Airway epithelial cell (primary cell): ENCODE measurements around the genes RAD52 and CACNA1C.

- RAMPAGE, long total RNA = no peak
Measured at GRCh38 chr12:909601-910256, 39.8 kb downstream of the RAD52 start.

DNA sequence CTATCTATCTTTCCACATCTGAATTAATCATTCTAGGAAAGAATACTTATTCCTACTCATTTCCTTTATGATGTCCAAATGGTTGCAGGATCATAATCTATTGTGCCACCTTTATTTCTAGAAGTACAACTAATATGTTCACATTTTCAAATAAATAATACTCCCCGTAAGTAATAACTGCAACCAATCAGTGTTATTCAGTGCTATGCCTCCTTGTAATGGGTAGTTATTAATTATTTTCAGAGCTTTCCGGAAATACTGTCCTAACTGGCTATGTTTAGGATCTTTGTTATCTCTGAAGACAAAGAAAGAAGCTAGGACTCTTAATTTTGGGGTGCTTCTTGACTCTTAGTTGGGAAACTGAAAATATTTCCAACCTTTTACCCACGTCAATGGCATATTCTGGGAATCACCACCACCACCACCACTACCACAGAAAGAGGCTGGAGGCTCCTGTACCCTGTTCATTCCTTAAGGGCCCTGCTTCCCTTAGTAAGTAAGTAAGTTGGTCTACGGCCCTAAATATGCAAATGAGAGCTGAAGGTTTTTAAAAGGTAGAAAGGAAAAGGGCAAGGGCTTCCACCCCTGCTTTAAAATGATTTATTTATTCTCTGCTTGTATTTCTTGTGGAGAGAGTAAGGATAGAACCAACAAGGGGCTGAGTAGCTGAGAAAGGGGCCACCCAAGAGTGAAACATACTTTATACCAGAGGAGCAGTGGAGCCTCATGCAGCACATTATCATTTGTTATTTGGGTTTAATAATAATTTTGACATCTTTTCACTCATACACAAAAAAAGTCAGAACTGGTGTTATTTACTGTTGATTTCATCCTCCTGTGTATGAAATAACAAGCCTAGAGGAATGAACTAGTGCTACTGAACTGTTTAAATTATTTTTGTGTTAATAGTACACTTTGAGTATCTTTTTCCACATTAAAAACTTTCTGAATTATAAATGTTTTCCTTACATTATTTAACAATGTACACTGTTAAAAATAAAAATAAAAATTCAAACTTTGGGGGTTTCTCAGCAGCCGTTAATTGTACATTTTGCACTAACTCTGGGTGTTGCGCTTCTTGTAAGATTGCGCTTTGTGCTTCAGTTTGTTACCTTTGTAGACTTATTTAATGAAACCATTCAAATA lies 38.8 kb downstream of the RAD52 start:
- RAMPAGE, long total RNA = no peak

GRCh38 chr12:949048-950041 lies at the start of gene RAD52:
Gene RAD52, minus strand, starts transcription at chr12:949694.
- RAMPAGE, long total RNA = no peak

- RAMPAGE, long total RNA = no peak
Measured at GRCh38 chr12:1347999-1348269, 246.4 kb downstream of the FBXL14 start.

- RAMPAGE, long total RNA = no peak
Measured at GRCh38 chr12:1593625-1593832, 852 bp downstream of the FBXL14 start.

- RAMPAGE, long total RNA = no peak
Measured at GRCh38 chr12:1593833-1593898, 715 bp downstream of the FBXL14 start.

- RAMPAGE, long total RNA = no peak
Measured at GRCh38 chr12:1629279-1629541, 179 bp downstream of the WNT5B start.

DNA sequence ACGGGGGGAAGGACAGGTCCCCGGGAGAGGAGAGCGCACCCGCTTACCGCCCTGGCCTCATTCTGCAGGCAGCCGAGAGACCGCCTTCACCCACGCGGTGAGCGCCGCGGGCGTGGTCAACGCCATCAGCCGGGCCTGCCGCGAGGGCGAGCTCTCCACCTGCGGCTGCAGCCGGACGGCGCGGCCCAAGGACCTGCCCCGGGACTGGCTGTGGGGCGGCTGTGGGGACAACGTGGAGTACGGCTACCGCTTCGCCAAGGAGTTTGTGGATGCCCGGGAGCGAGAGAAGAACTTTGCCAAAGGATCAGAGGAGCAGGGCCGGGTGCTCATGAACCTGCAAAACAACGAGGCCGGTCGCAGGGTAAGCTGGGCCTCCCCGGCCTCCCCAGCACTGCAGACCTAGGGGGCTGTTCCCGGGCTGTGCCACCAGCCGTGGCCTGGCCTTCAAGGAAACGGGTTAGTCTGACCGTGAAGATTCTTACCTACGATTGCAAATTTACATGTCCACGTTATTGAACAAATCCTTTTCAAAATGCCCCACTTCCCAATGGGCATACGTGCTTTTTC lies 10.7 kb downstream of the WNT5B start:
- RAMPAGE, long total RNA = no peak

DNA sequence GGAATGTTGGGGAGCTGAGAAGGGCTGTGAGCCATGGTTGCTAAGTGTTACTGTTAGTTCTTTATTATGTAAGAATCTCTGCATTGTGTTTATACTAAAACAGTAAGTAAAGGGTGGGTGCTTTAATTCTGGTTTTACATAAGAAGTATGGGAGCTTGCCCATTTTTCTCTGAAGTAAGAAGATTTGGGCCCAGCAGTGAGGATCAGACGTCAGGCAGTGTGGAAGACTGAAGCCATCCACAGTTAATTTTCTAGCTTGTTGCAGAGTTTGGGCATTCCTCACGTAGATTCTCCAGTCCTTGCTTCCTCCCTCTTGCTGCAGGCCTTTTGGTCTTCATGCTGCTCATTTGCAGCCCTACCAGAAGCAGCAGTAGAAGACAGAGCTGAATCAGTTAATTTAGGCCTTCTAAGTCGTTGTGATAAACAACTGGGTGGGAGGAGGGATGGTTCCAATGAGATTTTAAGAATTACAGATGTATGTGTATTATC lies 21.4 kb downstream of the WNT5B start:
- RAMPAGE, long total RNA = no peak

DNA sequence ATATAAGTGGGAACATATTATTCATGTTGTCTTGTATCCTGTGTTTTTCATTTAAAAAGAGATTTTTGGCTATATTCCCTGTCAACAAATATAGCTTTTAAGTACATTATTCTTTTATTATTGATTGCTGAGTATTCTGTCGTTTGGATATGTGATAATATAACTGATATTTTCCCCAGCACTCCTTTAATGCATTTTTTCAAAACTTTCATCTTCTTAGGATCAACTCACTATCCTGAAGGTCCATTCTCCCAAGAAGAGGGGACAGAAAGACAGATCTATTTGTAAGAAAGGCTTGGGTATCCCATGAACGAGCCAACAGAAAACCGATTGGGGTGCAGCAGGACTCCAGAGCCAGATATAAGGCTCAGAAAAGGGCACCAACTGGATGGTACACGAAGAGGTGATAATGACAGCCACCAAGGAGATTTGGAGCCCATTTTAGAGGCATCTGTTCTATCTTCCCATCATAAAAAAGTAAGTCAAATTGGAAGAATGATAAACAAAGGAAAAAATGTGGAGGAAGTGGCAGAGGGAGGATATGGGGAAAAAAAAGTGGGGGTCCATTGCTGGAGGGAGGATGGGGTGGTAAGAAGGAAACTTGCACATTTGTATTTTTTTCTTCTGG lies 63.3 kb downstream of the ADIPOR2 start:
- RAMPAGE, long total RNA = no peak

DNA sequence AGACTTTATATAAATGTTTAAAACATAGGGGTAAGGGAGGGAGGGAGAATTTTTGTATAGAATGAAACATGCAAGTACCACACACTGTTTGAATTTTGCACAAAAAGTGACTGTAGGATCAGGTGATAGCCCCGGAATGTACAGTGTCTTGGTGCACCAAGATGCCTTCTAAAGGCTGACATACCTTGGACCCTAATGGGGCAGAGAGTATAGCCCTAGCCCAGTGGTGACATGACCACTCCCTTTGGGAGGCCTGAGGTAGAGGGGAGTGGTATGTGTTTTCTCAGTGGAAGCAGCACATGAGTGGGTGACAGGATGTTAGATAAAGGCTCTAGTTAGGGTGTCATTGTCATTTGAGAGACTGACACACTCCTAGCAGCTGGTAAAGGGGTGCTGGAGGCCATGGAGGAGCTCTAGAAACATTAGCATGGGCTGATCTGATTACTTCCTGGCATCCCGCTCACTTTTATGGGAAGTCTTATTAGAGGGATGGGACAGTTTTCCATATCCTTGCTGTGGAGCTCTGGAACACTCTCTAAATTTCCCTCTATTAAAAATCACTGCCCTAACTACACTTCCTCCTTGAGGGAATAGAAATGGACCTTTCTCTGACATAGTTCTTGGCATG lies 33.7 kb upstream of the LRTM2 start:
- RAMPAGE, long total RNA = no peak

- RAMPAGE, long total RNA = no peak
Measured at GRCh38 chr12:1936228-1937513, 18.2 kb upstream of the CACNA2D4 start.

DNA sequence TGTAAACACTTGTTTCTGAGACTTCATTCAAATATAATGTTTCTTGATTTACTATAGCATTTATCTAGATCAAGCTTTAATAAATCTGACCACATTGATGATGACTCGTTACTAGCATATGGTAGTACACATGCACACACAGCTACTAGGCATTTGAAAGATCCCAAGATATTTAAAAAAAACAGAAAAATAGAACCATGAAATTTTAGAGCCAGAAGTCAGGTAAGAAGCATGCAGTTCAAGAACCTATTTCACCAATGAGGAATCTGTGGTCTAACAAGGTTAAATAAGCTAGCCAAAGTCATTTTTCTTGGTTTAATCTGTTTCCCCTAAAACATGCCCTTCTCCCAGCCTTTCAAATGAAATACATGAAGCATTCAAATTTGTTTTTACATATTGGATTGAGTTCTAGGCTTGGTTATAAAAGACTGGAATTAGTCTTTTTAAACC lies 31.9 kb downstream of the DCP1B start:
- RAMPAGE, long total RNA = no peak

DNA sequence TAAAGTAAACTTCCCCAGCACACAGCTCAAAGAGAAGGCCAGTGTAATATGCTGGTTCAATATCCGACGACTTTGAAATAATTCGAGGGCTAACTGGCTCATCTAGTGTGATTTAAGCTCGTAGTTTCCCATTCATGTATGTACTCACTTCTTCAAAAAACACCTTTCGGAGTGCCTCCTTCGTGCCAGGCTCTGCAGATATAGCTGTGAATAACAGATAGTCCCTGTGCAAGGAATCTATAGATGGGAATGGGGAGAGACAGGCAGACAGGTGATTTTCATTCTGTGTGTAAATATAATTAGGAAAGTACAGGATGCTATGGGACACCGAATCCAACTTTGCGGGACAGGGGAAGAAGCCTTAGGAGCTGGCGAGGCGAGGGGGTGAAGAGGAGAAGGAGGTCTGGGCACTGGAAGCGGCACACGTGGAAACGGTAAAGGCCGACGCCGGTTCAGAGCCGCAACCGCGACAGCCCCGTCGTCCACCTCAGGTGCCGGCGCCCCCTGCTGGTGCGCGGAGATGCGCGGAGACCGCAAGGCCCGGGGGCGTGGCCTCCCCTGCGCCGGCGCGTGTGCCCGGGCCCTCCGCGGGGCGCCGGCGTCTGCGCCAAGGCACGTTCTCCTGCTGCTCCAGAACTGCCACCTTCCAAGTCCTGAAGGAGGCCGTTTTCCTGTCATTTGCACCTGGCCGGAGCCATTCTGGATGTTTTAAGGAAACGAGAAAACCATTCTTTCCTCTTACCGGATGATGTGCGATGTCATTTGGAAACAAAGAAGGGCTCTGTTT lies 18.0 kb upstream of the CACNA1C start:
- RAMPAGE, long total RNA = no peak

- RAMPAGE, long total RNA = no peak
Measured at GRCh38 chr12:2051998-2052914, 531 bp upstream of the CACNA1C start.

- RAMPAGE, long total RNA = no peak
Measured at GRCh38 chr12:2052915-2053700, at the start of gene CACNA1C. Gene CACNA1C, plus strand, starts transcription at chr12:2052987.

- RAMPAGE, long total RNA = no peak
Measured at GRCh38 chr12:2053701-2054703, 1.2 kb downstream of the CACNA1C start.

- RAMPAGE, long total RNA = no peak
Measured at GRCh38 chr12:2084361-2085050, 31.7 kb downstream of the CACNA1C start.

DNA sequence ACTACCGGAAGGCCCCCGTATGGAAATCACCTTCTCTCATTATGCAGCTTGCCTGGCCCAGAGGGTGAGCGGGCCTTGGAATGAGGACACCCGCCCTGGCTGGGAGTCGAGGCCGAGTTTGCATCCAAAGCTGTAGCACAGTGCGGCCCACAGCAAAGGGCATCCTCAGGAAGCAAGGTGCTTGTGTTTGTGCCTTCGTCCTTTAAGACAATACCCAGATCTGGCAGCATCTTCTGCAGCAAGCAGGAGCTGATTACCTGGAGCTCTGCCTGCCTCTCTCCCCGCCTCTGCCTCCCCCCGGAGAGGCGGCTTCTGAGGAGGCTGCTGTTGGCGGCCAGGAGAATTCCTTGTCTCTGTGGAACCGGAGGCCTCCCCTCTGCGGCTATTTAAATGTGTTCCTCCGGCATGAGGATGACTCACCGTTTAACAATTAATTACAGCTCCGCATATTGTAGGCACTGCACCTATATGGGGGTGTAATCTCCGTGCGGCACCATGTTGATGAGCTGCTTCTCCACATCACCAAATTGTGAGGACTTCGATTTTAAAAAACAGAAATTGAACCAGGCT lies 145.3 kb downstream of the CACNA1C start:
- RAMPAGE, long total RNA = no peak

GRCh38 chr12:2284276-2285254 lies 231.8 kb downstream of the CACNA1C start:
- RAMPAGE, long total RNA = no peak